Peripheral blood mononuclear cell (primary cell): ENCODE data around the genes FNBP4, OR4X2, OR4A16, OR4C15, OR8K3 and OR9G4.

- PRO-cap, 8 experiments: peak in 1 of 8 experiments; most common minus-strand start chr11:47526027 (in 1)
Observed at GRCh38 chr11:47525970-47526573, 26.9 kb downstream of the CELF1 start.

DNA sequence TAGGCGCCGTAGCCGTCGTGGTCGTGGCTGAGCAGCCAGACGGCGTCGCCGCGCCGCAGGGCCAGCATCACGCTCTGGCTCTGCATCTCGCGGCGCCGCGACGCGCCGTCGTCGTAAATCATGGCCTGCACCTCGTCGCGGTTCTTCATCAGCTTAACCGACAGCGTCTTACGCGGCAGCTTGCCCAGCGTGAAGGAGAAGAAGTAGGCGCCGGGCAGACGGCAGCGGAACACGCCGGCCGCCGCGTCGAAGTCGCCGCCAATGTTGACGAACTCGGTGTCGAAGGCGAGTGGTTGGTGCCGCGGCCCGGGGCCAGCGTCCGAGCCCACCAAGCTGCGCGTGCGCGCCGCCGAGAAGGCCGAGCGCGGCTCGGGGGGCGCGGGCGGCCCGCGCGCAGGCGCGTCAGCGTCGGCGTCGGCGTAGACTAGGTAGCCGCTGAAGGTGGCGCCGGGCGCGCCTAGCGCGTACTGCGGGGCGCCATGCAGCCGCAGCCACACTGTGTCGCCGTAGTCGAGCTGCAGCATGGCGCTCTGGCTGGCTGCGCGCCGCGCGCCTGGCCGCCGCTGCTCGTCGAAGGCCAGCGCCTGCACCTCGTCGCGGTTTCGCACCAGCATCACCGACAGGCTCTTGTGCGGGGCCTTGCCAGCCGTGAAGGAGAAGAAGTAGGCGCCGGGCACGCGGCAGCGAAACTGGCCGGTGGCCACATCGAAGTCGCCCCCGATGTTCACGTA lies 3.6 kb downstream of the FAM180B start:
- PRO-cap, 8 experiments: no peak in any of the 8 experiments

DNA sequence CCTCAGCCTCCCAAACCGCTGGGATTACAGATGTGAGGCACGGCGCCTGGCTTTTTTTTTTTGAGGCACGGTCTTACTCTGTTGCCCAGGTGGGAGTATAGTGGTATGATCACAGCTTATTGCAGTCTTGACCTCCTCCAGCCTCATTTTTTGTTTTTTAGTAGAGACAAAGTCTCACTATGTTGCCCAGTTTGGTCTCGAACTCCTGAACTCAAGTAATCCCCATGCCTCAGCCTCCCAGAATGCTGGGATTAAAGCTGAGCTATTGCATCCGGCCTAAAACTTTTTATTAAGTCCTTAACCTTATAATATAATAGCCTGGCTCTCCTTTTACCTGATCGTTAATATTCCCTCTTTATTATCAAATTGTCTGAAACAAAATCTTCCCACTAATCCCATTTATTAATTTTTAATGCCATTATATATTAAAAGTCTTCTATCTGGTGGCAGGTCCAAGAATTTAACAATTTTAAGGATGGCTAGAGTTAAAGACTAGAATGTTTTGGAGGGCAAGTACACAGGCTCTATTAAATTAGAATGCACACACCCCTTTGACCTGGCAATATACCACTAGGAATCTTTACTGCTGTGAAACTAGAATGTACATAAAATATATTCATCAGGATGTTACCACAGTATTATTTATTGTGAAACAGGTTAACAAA lies 23.9 kb upstream of the AGBL2 start:
- PRO-cap, 8 experiments: peak in 5 of 8 experiments; most common minus-strand start position 147 of the sequence (in 3)

- PRO-cap, 8 experiments: peak in 8 of 8 experiments; most common plus-strand start chr11:47767705 (in 5); most common minus-strand start chr11:47767341 (in 8)
Observed at GRCh38 chr11:47766808-47767734, at the start of gene FNBP4. Gene FNBP4, minus strand, starts transcription at chr11:47767341.

DNA sequence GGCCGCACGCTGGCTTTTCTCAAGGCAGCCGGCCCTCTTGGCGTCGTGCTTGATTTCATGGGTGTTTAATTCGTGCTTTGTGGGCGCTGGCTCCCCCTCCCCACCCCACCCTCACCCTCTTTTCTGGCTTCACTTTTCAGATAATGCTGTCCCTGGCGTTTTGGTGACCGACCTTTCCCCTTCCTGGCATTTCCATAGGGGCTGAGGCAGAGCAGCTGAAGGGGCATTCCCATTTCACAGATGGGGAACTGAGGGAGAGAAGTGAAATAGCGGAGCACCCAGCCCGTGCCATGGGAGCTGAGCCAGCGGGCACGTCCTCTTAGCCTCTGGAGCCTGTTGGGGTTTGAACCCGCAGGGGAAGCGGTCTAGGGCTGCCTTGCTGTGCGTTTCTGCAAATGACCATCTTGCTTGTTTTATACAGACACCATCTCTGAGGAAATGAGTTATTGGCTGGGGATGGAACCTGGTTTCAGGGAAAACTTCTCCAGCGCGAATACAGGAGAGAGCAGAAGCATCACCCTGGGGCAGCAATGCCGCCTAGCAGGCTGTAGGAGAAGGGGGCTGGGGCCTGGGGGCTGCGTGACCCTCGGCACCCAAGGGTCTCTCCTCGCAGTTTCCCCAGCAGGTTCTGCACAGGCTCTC lies 1.3 kb downstream of the PTPRJ start:
- PRO-cap, 8 experiments: peak in 7 of 8 experiments; most common plus-strand start position 336 of the sequence (in 2); most common minus-strand start position 328 of the sequence (in 7)

GRCh38 chr11:47991235-47991868 lies 11.0 kb downstream of the PTPRJ start:
- PRO-cap, 8 experiments: no peak in any of the 8 experiments

DNA sequence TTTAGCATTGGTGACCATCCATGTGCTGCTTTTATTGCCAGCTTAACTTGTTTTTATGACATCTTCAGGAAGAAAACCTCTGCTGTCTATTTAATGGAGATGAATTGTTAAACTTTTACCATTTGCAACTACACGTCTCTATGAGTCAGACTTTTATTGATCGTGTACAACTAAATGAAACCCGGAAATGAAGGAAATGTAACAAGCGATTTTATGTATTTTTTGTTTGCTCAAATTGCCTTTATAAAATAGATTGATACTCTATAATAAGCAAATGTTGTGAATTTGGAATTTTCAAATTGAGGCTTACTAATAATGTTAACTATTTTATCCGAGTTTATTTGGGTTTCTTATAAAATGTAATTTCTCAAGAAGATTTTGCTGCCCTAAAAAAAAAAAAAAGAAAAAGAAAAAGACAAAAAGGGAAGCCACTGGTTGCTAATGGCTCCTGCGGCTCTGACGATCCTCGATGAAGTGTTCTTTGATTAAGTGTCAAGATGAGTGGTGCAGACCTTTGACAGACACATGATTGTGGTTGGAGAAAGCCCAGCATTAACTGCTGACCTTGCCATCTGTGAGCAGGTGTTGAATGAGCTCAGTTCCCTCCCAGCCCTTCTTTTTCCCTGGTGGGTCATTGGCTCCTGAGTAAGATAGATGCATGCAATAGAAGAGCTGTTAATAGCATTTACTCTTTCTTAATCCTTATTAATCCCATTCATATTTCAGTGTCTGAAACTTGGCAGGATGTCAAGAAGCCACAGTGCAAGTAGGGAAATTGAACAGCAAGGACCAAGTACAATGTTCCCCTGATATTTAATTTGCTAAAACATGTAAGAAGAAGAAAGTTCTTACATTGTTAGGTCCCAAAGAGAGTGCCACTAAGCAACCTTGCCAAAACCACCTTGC lies 113.3 kb downstream of the PTPRJ start:
- PRO-cap, 8 experiments: no peak in any of the 8 experiments

DNA sequence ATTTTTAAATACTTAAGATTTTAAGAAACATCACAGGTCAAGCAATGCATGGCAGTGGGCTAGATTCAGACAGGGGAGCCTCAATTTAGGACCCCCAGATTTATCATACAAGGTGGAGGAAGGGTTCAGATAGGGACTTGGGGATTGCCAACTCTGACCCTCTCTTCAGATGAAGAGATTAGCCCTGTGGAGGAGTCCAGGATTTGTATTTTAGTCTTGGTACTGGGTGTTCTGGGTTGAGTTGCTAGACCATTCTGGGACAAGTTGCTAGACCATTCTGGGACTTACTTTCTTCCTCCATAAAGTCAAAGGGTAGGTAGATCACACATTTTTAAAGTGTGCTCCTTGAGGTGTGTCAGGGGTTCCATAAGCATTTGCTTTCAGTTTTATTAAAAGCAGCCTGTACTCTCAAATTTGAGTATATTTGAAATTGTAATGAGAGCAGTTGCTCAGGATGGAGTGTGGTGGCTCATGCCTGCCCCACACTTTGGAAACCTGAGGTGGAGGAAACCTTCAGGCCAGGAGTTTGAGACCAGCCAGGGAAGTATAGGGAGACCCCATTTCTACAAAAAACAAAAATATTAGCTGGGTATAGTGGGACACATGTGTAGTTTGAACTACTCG lies 113.8 kb upstream of the OR4B1 start:
- PRO-cap, 8 experiments: no peak in any of the 8 experiments

- PRO-cap, 8 experiments: no peak in any of the 8 experiments
Observed at GRCh38 chr11:48108764-48109353, 107.8 kb upstream of the OR4B1 start.

GRCh38 chr11:48170884-48171317 lies 45.7 kb upstream of the OR4B1 start:
- PRO-cap, 8 experiments: no peak in any of the 8 experiments

GRCh38 chr11:48244662-48245286 lies at the start of gene OR4X2:
Gene OR4X2, plus strand, starts transcription at chr11:48245104.
- PRO-cap, 8 experiments: no peak in any of the 8 experiments

DNA sequence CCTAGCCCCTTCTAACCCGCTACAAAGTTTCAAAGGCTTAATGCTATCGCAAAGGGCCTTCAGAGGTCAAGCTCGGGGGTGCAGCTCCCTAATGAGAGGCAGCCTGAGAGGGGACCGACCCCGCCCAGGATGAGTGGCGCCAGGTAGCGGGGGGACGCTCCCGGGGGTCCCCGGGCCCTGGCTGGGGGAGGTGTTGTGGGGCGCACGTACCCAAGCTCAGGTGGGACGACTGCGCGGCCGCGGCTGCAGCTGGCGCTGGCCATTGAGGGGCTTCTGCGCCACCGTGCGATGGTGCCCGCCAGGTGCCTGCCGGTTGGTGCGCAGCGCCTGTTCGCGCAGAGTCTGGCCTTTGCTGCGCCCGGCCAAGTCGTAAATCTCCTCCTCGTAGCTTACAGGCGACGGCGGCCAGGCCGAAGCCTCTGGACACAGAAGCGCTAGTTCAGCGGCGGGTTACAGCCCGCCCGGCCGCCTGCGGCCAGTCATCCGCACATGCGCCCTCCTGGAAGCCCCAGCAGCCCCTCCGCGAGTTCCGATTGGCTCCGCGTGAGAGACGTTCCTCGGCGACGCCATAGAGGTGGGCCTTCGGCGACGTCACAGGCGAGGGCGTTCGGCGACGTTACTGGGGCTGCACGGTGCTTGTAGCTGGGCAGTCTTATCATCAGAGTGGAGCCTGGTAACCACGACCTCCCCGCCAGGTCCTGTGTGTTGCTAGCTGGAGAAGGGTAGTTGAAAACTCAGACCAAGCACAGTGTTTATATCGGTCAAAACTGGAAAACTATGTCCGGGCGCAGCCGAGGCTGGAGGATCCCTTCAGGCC lies 315.8 kb upstream of the OR4C12 start:
- PRO-cap, 8 experiments: peak in 1 of 8 experiments; most common plus-strand start position 694 of the sequence (in 1)

DNA sequence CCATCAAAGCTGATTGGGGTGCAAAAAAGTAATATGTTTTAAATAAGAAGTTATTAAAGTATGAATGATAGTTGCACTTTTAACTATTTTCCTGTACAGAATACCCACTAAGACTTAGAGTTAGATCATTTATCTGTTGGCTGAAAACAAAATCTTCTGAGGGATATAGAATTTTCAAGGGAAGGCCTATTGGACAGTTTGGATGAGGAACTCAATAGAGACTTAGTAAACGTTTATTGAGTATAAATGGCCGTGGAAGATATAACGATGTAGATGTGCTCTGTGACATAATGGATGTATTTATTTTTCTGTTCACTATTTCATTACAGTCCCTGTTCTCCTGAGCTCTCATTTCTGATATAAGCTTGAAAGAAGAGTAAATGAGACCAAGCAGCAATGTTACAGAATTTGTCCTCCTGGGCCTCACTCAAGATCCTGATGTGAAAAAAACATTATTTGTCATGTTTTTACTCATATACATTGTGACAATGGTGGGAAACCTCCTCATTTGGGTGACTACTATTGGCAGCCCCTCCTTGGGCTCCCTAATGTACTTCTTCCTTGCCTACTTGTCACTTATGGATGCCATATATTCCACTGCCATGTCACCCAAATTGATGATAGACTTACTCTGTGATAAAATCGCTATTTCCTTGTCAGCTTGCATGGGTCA lies at the start of gene OR4A16:
OR4A16 (plus strand) TSS at position 381 of the 673 bp plus-strand sequence.
- PRO-cap, 8 experiments: no peak in any of the 8 experiments

DNA sequence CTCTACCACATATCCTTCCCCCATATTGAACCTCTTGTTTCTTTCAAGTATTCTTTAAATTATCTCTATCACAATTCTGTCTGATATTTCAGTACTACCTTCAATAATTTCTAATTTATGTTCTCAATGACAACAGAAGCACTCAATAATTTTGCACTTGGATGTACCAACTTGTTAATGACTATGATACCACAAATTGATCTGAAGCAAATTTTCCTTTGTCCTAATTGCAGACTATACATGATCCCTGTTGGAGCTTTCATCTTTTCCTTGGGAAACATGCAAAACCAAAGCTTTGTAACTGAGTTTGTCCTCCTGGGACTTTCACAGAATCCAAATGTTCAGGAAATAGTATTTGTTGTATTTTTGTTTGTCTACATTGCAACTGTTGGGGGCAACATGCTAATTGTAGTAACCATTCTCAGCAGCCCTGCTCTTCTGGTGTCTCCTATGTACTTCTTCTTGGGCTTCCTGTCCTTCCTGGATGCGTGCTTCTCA lies at the start of gene OR4C15:
OR4C15 (plus strand) TSS at position 280 of the 498 bp plus-strand sequence.
- PRO-cap, 8 experiments: no peak in any of the 8 experiments

DNA sequence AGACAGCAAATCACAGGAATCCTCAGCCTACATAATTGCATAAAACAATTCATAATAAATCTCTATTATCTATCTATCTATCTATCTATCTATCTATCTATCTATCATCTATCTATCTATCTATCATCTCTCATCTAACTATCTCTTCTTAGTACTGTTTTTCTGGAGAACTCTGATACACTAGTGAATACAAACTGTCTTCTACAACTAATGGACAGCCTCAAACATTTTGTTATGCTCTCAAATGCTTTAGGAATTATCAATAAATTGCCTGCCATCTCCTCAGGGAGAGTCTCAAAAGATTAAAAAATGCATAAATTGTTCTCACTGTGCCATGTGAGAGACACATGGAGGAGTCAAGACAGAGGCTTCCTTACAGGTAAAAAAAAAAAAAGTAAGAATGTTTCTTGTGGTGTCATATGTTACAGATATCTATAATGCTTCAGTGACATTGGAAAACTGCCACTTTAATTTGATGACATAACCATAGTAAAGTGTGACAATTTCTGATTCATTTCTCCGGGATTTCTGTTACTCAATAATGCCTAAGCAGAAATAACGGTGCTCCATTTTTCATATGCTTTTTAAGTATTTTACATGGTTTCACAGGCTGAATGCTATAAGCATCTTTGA lies at the start of gene OR8K3:
OR8K3 (plus strand) TSS at position 356 of the 633 bp plus-strand sequence.
- PRO-cap, 8 experiments: no peak in any of the 8 experiments

- PRO-cap, 8 experiments: no peak in any of the 8 experiments
Observed at GRCh38 chr11:56748412-56749088, at the start of gene OR9G4. Gene OR9G4, minus strand, starts transcription at chr11:56748697.

DNA sequence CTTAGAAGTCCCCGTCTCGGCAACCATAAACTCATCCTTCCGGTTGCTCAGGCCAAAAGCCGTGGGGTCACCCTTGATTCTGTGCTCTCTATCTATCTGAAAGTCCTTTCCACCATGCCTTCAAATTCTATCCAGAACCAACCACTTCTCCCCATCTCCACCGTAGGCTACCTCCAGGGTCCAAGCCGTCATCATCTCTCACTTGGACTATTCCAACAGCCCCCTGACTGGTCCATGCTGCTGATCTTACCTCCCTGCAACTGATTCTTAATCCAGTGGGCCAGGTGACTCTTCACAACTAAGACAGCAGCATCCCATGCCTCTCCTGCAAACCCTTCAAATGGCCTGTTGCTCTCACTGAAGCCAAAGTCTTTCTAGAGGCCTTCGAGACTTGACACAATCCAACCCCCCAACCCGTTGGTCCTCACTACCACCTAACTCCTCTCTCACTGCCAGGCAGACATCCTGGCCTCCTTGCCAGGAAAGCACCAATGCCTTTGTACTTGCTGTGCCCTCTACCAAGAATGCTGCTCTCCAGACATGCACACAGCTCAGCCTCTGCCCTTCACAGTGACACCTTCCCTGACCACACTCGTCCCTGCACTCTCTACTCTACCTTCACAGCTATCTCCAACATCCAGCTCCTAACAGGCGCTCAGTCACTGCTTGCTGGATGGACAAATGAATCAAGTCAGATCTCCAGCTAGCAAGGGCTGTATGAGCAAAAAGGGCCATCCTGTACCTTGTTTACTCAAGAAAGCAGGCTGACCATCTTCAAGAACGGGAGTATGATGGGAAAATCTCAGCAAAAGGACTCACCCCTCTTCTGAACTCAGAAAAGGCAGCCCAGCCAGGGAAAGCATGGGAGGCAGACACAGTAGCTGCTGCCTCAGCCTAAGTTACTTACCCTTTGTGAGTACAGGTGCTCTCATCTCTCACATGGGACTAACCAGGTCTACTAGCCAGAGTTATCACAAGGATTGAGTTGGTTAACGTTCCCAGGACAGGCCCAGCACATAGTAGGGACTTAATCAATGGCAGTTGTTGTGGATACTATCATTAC lies 7.9 kb downstream of the TNKS1BP1 start:
- PRO-cap, 8 experiments: no peak in any of the 8 experiments

DNA sequence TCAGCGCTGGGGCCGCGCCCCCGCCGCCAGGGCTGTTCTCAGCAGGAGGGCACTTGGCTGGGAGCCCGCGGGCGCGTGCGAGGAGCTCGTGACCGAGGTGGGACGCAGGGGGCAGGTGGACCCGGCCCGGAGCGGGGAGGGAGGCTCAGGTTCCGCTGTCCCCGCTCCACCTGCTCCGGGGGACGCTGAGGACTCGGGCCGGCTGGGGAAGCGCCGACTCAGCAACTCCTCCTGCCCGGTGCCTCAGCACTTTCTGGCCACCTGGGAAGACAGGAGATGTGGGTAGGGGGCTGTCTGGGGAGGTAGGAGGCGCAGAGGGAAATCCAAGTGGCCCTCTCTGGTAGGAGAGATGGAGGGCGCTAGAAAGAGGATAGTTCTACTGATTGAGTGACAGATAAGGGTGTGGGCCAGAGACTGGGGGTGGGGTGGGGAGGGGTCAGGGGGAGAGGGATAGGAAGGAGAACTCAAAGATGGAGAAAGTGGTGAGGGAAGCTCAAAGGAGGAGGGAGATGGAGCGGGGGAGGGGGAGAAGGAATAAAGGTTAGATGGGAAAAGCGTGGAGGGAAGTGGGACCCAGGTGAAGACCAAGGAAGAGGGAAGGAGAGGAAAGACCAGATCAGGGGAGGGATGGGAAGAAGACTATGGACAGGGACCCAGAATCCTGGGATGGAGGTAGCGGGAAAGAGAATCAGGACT lies 839 bp downstream of the RTN4RL2 start:
- PRO-cap, 8 experiments: no peak in any of the 8 experiments

- PRO-cap, 8 experiments: no peak in any of the 8 experiments
Observed at GRCh38 chr11:57497252-57498210, 18.0 kb downstream of the SLC43A1 start.

GRCh38 chr11:57514046-57515117 lies 1.1 kb downstream of the SLC43A1 start:
- PRO-cap, 8 experiments: peak in 6 of 8 experiments; most common plus-strand start chr11:57514892 (in 1); most common minus-strand start chr11:57514860 (in 6)